GM12891 (cell line): ENCODE measurements around the genes CPXCR1, PCDH19 and CSTF2.

- RRBS: no CpG with 5 or more reads among the region's 4 CpGs
Measured at GRCh38 chrX:81940593-81940792, 738.6 kb downstream of the SH3BGRL start.

DNA sequence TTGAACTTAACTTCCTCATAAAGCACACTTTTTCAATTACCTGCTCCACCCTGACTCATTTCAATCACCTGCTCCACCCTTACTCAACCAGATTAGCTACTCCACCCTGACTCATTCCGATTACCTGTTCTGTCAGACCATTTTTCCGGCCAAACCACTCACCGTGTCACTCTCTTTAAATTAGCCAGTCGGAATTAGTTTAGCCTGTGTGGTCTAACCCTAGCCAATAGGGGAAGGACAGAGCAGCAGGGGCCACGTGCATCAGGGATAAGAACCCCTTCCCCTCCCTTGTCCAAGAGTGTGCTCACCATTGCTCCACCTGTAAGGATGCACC is 751.7 kb upstream of the POU3F4 start:
- RRBS: no CpG with 5 or more reads among the region's 5 CpGs

DNA sequence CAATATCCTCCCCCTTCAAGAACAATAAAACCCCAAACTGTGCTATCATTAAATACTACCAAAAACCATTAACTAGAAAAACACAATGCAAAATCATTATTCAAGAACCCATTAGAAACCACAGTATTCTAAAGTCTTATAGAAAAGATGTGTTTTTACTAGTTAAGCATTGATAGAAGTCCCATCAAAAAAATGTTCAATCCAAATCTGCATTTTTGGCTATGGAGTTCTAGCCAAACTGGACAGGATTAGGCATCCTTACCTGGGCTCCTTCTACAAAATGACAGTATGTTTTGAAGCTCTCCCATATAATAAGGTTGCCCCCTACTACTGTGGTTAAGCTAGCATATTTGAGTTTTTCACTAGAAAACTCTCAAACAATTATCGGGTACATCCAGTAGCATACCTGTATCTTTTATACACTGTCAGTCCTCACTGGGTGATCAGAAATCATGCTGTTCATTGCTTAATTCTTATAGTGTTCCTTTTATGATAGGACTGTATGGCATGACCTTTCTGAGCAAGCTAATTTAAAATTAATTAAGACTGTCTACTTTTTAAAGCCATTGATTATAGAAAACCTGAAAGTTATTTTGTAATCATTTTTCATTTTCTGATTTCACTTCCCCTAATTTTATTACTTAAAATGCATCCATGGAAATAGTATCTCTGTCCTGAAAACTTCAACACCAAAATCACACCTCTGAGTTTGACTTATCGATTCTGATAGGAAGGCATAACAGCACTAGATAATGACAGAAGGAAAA is 126.1 kb downstream of the RPS6KA6 start:
- RRBS: no CpG with 5 or more reads among the region's 2 CpGs

DNA sequence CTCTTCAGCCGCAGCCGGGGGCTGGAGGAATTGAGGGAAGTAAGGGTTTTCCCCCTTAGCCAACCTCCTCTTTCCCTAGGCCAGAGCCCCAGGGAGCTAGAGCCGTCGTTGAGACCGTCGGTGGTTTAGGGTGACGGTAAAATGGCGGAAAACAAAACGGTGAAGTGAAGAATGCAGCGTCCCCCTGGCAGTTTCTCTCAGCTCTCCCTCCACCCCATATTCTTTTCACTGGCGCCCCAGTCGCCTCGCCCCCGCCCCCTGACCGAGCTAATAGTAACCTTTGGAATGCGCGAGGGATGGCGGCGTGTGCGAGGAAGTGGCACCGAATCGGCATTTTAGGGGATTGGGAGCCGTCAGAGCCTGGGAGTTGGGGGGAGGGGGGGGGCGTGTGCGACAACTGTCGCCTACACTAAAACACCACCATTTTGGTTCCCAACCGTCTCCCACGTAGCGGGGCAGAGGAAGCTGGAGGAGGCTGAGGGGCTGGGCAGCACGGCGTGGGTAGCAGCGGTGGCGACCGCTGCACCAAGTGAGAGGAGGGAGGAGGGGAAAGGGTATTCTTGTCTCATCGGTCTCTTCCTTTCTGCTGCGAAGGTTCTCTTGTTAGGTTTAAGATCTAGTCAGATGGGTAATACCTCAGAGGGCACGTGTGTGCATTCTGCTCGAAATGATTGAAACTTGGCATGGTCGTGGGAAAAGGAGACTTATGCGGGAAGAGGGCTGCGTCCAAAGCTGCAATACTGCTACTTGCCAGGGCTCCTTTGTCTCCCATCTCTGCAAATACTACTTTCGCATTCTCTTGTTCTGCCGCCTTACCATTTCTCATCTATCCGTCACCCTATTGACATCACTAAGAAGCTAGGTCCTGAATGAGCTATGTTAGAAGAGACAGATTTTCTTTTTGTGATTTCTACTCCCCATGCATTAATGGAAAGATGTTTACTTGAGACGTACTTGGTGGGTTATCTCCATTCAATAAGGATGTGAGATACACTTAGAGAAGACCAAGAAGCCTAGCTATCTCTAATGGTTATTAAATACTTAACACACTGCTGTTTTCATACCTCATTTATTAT is 906 bp downstream of the ZNF711 start:
- RRBS: no CpG with 5 or more reads among the region's 45 CpGs

- RRBS: no CpG with 5 or more reads among the region's 6 CpGs
Measured at GRCh38 chrX:86001982-86002584, 45.3 kb downstream of the CHM start.

GRCh38 chrX:86777697-86778045 is 629.4 kb downstream of the DACH2 start:
- RRBS: no CpG with 5 or more reads among the region's 1 CpG

- RRBS: no CpG with 5 or more reads among the region's 5 CpGs
Measured at GRCh38 chrX:88746995-88747621, at the start of gene CPXCR1. Gene CPXCR1 (plus strand): TSS chrX:88747225.

DNA sequence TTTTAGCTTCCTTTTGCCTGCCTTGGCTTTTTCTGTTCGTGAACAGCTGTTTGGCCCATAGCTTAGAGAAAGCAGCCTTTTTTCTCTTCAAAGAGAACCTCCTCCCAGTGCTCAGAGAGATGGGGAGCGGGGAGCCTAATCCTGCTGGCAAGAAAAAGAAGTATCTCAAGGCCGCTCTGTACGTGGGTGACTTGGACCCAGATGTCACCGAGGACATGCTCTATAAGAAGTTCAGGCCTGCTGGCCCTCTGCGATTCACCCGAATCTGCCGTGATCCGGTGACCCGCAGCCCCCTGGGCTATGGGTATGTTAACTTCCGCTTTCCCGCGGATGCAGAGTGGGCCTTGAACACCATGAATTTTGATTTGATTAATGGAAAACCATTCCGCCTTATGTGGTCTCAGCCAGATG is 825 bp downstream of the PABPC5 start:
- RRBS: no CpG with 5 or more reads among the region's 14 CpGs

GRCh38 chrX:96685652-96686028 is 998 bp downstream of the DIAPH2 start:
- RRBS: no CpG with 5 or more reads among the region's 9 CpGs

- RRBS: no CpG with 5 or more reads among the region's 3 CpGs
Measured at GRCh38 chrX:96686029-96686286, 1.3 kb downstream of the DIAPH2 start.

DNA sequence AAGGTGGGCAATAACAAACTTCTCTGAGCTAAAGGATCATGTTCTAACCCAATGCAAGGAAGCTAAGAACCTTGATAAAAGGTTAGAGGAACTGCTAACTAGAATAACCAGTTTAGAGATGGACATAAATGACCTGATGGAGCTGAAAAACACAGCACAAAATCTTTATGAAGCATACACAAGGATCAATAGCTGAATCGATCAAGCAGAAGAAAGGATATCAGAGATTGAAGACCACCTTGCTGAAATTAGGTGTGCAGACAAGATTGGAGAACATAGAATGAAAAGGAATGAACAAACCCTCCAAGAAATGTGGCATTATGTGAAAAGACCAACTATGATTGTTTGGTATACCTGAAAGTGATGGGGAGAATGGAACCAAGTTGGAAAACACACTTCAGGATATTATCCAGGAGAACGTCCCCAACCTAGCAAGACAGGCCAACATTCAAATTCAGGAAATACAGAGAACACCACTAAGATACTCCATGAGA is 317.7 kb downstream of the RPA4 start:
- RRBS: no CpG with 5 or more reads among the region's 2 CpGs

GRCh38 chrX:97310381-97310798 is 426.7 kb downstream of the RPA4 start:
- RRBS: no CpG with 5 or more reads among the region's 9 CpGs

- RRBS: no CpG with 5 or more reads among the region's 3 CpGs
Measured at GRCh38 chrX:97437276-97438142, 553.8 kb downstream of the RPA4 start.

- RRBS: no CpG with 5 or more reads among the region's 53 CpGs
Measured at GRCh38 chrX:100410038-100410668, at the start of gene PCDH19. Gene PCDH19 (minus strand): TSS chrX:100410273.

DNA sequence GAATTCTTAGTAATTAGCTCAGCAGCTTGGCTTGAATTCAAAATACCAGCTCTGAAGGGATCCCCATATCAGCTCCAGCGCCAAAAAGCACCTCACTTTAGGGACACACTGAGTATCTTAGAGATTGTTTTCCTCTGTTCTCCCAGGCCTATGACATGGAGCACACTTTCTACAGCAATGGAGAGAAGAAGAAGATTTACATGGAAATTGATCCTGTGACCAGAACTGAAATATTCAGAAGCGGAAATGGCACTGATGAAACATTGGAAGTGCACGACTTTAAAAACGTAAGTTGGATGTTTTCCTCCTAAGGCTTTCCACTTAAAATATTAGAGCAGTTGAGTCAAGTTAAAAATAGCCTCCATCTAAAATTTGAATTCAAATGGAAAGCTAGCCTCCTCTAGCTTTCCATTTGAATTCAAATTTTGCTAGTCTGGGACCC is 9.0 kb downstream of the TNMD start:
- RRBS: no CpG with 5 or more reads among the region's 4 CpGs

DNA sequence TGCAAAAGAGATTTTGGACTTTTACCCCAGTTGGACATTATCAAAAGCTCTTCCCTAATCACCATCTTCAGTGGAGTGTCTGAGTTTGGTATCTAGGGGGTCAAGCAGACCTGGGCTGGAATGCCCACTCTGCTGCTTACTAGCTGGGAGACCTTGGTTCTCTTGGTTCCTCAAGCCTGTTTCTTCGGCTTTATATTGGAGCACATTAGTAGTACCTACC is 4.7 kb downstream of the SRPX2 start:
- RRBS: no CpG with 5 or more reads among the region's 1 CpG

DNA sequence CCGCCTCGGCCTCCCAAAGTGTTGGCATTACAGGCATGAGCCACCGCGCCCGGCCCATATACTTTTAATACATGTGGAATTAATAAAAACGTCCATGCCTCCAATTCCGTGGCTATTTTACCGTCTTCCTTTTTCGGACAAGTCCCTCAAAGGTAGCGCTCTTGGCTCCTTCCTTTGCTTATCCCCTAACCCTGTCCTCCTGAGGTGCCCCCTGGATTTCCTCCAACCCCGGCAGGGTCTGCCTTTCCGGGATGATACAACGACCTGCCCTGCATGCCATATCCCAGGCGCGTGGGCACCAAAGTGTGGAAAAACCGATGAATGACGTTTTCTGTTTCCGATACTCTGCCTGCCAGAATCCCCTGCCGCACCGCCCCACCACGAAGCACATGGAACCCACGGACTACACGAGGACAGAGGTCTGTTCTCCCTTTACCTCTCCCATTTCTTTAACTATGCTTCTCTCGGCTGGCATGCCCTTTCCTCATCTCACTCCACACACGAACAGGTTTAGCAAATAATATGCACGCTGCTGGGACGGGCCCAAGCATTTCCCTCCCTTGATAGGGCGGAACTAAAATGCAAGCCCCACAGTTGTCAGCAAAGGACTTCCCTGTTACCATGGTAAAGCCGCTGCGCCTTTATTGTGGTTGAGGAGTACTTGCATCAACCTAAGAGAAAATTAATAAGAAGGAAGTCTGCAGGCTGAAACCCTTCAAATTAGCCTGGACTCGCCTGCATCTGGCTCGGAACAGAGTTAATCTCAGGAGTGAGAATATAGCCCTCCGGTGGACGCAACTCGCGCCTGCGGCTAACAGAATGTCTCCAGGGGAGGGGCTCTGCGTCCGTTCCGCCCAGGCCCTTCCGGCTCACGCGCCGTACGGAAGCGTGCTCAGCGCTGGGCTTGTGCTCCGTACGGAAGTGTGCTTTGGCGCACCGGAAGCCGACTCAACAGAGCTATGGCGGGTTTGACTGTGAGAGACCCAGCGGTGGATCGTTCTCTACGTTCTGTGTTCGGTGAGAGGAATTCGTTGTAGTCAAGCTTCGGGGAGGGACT is at the start of gene CSTF2:
CSTF2 (plus strand) TSS at position 934 of the 1,057 bp plus-strand sequence.
- RRBS: 1% methylated on average over 19 of the region's 59 CpGs

DNA sequence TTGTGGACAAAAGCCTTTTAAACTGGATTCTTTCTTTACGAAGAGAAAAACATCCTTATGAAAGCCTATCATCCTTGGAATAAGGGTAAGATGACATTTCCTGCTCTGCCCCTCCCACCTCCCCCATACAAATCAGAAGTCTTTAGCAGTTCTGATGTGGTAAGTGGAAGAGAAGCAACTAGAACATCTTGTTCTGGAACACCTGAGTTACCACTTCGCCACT is 4.4 kb downstream of the XKRX start:
- RRBS: no CpG with 5 or more reads among the region's 2 CpGs

- RRBS: no CpG with 5 or more reads among the region's 6 CpGs
Measured at GRCh38 chrX:101093380-101093809, 4.6 kb upstream of the CENPI start.